Left lobe of liver (tissue), 1 donor: ENCODE data around the genes DDX17, DMC1 and CACNA1I.

GRCh38 chr22:38506131-38506416 is at the start of gene DDX17:
Gene DDX17, minus strand, starts transcription at chr22:38506311.
- PRO-cap = bidirectional peak, plus-strand start at chr22:38506651, minus-strand start at chr22:38506308

GRCh38 chr22:38569638-38570336 is at the start of gene DMC1:
Gene DMC1, minus strand, starts transcription at chr22:38570183.
- PRO-cap = bidirectional peak, plus-strand start at chr22:38570409, minus-strand start at chr22:38570180

DNA sequence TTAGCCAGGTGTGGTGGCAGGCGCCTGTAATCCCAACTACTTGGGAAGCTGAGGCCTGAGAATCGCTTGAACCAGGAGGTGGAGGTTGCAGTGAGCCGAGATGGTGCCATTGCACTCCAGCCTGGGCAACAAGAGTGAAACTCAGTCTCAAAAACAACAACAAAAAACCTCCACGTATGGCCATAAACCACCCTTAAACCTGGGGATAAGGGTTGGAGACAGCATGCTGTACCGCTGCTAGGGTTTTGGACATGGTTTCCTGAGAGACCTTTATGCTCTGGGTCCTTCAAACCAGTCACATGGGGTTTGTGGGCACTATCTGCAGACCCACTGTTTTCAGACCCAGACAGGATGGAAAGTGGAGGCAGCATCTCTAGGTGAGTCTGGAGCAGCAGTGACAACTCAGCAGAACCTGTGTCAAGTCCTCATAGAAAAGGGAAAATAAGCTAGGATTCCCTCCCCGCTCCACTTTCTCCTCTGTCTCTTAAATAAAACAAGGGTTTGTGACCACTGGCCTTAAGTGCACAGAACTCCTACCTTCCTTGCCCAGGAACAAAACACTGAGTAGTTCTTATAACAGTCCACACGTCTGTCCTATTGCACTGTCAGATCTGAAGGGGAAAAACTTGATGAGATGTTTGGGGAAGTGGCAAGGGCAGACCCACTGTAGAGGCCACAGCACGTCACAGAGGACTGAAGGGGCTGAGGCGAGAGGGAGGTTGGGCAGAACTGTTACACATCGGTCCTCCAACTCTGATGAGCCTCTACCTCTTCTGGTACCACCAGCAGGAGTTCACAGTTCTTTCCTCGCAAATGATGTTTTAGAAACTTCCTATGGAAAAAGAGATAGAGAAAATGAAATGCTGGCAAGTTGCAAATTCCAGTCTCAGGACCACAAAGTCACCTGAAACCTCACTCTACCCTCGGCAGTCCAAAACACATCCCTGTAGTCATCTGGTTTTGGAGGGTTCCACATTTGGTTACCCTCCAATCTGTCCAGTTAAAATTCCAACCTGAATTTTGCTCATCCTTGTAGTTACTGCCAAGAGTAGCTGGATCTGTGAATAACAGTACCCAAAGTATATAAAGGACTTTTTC is 5.8 kb downstream of the TOMM22 start:
- PRO-cap = no peak

DNA sequence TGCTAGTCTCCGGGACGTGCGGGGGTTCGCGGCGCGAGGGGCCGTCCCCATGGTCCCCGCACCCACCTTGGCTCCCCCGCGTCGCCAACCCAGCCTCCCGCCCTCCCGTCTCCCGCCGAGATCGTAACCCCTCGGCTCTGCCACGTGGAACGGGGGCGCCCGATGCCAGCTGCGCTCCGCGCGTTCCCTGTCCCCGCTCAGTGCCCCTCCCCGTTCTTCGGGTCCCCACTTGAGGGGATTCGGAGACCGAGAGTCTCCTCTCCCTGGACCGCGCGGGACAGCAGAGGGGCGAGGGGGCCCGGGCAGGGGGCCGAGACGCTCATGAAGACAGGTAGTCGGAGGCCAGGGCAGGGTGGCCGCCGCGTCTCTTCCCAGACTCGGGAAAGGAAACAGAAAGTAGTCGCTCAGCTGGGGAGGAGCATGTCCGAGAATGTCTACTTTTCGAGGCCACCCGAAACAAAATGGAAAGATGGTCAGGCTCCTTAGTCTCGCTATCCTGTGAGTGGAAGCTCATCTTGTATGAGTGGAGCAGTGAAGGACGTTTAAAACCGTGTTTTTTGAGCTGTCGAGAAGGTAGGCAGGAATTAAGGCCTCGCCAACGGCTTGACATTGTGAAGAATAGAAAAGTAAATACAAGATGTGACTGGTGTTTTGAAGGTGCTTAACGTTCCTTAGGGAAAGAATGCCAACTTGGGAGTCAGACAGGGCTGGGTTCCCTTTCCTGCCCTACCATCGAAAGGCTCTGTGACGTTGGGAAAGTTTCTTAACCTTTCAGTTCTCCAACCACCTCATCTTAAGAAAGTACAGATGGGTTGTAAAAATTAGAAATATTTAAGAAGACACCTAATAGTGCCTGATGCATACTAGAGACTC is 776 bp downstream of the GTPBP1 start:
- PRO-cap = unidirectional peak, minus-strand start at position 379 of the sequence

GRCh38 chr22:38734433-38735273 is 21.1 kb downstream of the SUN2 start:
- PRO-cap = no peak

GRCh38 chr22:38741886-38742906 is 13.6 kb downstream of the SUN2 start:
- PRO-cap = no peak

GRCh38 chr22:38861343-38862611 is 10.2 kb downstream of the CBX6 start:
- PRO-cap = no peak

DNA sequence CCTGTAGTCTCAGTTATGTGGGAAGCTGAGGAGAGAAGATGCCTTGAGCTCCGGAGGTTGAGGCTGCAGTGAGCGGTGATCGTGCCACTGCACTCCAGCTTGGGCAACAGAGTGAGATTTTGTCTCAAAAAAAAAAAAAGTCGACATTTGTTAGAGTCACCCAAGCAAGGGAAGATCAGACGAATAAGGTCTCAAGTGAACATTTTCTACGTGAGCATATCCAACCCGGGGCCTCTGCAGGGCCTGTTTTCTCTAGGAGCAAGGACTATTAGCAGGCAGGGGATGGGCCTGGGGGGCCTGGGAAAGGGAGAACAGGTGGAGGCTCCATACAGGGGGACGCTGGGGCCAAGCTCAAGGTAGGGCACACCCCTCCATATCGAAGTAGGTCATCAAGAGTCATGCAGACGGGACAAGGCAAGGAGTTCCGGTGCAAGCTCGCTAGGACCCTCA is 9.0 kb upstream of the APOBEC3B start:
- PRO-cap = no peak

- PRO-cap = unidirectional peak, plus-strand start at chr22:38981522
Measured at GRCh38 chr22:38981291-38981617, 893 bp upstream of the APOBEC3B start.

- PRO-cap = no peak
Measured at GRCh38 chr22:39254042-39254380, 9.2 kb upstream of the PDGFB start.

DNA sequence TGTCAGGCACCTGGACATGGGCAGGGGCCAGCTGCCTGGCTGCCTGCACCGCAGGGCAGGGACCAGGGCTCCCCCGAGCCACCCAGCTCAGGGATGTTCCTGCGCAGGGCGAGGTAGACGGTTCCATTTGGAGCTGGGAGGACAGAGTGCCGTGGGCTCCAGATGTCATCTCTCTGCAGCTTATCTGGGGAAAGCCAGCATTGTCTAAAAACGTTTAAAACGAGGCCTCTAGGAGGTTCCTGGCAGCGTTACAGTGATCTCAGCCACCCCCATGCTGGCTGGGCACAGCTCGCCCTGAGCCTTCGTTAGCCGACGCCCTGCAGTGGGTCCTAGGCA is 13.9 kb downstream of the SYNGR1 start:
- PRO-cap = no peak

GRCh38 chr22:39570447-39570886 is at the start of gene CACNA1I:
Gene CACNA1I, plus strand, starts transcription at chr22:39570753.
- PRO-cap = no peak

GRCh38 chr22:39658397-39658910 is 87.9 kb downstream of the CACNA1I start:
- PRO-cap = bidirectional peak, plus-strand start at chr22:39658673, minus-strand start at chr22:39658526

GRCh38 chr22:39937601-39938141 is 22.5 kb upstream of the TMA7B start:
- PRO-cap = no peak

- PRO-cap = no peak
Measured at GRCh38 chr22:39946705-39947921, 13.1 kb upstream of the TMA7B start.

DNA sequence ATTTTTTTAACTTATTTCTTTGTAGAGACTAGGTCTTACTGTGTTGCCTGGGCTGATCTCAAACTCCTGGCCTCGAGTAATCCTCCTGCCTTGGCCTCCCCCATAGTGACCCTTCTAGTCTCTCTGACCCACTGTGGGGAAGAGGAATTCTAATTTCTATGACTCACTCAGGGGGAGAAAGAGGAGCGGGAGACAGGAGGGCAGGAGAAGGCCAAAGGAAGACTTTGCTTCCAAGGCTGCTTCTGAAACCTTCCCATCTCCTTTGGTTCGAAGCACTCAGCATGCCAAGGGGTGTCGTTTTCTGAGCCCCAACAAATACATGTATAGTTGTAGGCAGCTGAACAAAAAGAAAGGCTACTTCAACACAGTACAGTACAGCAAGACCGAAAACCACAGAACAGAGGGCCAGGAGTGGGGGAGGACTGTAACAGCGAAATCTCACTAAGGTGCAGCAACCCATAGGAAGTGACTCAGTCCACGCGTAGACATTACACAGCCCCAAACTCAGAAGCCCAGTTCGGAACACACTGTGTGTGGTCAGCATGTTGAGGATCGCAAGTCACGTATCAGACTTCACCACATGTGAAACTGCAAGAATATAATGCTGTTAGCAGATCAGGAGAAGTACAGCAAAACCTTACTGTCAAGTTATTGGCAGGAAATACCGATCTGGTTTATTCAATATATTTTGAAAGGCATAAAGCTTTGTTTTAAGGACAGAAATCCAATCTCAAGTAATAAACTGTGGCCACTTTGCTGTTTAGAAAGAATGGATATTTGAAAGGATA is 1.1 kb downstream of the TMA7B start:
- PRO-cap = no peak

DNA sequence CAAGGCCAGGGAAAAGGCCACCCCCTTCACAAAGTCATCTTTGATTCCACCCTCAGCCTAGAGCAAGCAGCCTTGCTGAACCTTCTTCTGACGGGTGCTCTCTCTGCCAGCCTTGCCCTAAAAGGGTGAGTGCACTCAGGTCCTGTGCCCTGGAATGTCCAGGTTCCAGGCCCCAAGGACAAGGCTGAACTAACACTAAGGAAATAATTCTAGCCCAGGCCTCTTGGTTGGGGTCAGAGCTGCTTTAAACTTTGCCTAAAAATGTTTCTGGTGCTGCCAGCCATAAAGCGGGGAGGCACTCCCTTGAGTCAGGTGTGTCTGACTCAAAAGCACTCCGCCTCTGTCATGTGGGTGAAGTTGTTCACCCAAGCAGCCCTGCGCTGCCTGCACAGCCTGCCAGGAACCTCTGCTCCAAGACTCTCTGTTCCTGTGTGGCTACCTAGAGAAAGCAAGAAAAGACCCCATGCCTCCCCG is 9.2 kb upstream of the FAM83F start:
- PRO-cap = no peak

- PRO-cap = no peak
Measured at GRCh38 chr22:39998354-39998716, 3.6 kb downstream of the FAM83F start.

DNA sequence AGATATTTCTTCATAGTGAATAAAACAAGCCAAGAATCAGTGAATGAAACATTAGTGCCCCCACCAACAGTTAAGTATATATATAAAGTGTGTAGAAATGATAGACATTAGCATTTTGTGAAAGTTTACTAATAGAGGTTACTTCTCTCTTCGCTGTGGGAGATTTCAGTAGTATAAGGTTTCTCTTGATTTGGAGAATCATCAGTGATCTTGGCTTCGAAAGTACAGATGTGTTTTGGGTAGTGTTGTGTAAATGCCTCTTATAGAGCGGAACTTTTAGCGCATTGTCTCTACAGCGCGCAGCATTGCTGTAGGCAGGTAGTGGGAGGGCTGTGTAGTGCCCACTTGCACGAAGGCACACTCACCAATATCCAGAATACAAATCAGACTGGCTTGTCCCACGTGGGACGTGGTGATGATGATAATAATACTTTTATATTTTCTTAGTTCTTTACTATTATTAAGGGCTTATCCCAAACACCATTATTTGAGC is 51.3 kb downstream of the FAM83F start:
- PRO-cap = no peak

GRCh38 chr22:40067406-40067739 is 72.6 kb downstream of the FAM83F start:
- PRO-cap = no peak